Camera-type eye (tissue), 1 donor: ENCODE data around the gene GNA12.

- RAMPAGE, long total RNA = no peak
Observed at GRCh38 chr7:2635565-2637095, 4.3 kb downstream of the TTYH3 start.

DNA sequence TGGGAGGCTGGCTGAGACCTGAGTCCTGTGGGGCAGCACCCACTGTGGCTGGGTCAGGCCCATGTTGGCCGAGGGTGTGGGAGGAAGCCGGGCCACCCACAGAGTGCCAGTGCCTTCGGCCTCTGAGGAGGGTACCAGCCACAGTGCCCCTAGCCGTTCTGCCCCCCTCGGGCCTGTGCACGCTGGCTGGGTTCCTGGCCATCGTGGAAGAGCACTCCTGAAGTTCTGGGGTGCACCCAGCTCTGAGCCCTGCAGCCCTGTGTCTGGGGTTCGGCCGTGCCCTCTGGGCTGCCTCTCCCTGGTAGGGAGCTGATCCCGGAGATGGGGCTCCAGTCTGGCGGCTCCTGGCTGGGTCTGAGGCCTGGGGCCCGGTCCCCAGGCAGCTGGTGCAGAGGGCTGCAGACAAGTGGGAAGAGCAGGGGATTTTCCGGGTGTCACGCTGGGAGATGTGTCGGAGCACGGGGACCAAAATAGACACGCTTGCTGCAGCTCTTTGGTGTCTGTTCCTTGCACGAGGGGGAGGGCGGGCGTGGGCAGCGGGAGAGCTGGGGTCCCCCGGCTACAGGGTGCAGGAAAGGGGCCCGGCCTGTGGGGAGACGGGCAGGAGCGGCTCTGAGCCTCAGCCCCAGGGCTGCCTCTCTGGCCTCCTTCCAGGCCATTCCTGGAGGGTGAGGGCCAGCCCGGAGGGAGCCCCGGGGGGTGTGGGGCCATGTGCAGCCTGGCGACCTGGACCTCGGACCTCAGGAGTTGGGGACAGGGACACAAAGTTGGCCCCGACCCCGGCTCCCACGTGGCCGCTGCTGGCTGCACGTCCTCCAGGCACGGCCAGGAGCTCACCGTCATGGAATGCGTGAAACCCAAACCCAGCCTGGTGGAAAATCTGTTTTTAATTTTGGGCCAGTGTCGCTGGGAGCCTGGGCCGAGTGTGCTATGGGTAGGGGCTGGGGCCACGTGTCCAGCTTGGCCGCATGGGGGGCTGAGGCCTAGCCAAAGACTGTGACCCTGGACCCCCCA is 6.4 kb downstream of the TTYH3 start:
- RAMPAGE, long total RNA = no peak

DNA sequence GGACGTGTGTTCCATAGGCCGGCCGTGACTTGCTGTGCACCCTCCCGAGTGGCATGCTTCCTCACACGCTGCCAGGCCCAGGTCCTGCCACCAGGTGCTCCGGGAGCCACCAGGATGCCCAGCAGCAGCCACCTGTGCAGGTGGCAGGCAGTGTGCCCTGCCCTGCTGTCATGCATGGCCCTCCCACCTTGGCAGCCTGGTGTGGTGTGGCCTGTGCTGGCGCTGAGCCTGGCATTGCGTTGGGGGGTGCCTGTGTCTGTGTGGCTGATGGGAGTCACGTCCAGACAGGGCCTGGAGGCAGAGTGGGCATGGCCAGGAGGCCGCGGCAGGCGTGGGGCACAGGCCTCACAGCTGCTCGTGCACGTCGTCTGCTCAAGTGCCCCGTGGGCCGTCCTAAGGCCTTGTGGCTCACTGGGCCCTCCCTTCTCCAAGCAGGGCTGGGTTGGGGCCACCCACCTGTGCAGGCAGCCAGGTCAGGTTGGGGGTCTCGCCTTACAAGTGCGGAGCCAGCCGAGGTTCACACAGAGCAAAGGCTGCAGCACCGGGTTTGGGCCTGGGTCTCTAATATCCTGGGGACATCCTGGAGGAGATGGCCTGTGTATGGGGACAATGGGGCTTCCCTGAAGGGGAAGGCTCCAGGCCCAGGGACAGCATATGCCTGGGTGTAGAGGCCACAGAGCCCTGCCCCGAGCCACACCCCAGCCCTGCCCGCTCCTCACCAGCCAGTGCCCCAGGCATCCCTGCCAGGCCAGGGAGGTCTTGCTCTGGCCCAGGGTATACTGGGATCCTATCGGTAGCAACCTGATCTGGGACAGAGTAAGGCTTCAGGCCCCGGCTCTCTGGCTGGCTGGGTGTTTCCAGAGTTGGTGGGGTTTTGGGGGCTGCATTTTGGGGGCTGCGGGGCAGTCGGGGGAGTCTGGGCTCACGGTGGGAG is 8.9 kb downstream of the TTYH3 start:
- RAMPAGE, long total RNA = no peak

DNA sequence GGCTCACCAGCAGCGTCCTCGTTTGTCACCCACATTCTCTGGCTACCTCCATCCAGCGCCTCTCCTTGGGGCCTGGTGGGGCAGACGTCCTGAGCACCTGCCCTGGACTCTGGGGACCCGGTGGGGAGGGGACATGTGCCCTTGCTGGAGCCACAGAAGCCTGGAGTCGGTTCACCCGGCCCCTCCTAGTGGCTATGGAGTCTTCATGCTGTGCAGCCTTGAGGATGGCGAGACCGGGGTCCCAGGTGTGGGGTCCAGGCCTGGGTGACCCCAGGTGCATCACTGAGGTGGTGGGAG is 14.6 kb downstream of the TTYH3 start:
- RAMPAGE, long total RNA = no peak

DNA sequence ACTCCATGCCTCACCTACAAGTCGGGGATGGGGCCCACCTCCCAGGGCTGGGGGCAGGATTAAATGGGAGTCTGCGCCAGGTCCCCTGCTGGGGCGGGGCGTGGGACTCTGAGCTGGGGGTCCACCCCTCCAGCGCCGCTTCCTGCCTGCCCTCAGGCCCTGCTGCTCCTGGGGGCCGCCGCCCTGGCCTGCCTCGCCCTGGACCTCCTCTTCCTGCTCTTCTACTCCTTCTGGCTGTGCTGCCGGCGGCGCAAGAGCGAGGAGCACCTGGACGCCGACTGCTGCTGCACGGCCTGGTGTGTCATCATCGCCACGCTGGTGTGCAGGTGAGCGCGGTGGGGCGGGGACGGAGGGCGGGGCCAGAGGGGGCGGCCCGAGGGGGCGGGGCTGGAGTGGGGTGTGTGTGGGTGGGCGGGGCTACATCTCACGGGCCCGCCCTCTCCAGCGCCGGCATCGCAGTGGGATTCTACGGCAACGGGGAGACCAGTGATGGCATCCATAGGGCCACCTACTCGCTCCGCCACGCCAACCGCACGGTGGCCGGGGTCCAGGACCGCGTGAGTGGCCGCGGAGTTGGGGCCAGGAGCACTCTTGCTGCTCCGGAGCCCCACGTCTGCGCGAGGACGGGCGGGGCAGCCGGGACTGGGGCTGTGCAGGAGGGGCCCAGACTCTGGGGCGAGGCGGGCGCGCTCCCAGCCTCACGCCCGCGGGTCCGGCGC is 15.1 kb downstream of the TTYH3 start:
- RAMPAGE, long total RNA = no peak

DNA sequence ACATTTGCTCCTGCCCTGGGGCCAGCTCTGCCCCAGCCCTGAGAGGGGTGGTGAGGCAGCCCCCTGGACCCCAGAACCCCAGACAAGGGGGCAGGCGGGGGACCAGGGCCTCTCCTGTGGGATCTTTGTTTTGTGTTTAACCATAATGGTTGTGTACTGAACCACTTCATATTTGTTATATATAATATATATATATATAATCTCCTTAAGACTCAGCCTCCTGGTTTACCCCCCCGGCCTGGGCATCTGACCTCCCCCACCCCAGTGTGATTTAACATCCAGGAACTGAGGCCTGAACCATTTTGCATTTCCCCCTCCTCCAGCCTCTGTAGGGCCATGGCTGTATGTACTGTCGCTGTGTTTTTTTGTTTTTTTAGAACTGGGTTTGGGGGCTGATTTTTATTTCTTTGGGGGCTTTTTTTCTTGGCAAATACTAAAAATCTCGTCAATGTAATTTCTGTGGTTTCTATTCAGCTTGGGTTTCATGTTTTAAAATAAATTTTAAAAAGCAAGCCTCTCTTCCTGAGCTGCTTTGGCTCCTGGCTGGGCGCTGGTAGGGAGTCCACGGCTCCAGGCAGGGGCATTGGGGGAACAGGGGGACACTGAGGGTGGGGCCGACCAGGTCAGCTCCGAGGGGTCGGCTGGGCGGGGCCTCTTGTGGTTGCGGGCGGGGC is 23.6 kb upstream of the AMZ1 start:
- RAMPAGE, long total RNA = no peak

GRCh38 chr7:2734541-2734661 is 46.4 kb downstream of the AMZ1 start:
- RAMPAGE, long total RNA = no peak

DNA sequence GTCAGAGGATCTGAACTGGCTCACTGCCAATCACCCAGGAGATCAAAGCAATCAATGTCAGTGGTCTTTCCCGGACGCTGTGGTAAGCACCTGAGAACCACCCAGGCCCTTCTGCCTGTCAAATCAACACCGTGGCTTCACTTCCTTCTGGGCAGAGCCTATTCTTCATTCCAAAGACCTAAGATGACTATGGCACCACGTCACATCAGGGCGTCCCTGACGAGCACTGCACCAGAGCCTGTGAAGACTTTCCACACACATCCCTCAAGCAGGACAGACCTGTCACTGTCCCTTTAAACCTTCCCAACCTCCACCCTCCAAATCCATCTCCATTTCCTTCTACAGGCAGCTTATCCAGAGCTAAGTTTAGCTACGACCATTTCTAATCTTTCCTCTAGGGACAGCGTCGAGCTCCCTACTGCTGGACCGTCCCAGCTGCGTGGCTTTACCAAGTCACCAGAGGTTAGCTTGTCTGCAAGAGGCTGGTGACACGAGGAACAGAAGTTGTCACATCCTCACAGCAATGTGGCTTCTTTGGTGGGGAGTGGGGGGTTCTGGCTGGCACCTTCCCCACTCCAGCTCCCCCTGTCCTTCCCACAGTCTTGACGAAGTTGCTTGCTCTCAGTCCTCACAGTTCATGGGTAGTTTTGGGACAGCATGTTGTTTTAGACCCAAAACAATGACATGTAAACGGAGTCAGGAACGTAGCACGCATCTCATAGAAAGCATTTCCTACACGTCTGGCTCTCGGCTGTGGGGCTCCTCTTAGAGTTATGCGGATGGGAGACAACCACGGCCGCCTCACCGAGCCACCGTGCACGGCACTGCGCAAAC is 72.6 kb downstream of the AMZ1 start:
- RAMPAGE, long total RNA = no peak

GRCh38 chr7:2763762-2763978 is 75.7 kb downstream of the AMZ1 start:
- RAMPAGE, long total RNA = no peak

DNA sequence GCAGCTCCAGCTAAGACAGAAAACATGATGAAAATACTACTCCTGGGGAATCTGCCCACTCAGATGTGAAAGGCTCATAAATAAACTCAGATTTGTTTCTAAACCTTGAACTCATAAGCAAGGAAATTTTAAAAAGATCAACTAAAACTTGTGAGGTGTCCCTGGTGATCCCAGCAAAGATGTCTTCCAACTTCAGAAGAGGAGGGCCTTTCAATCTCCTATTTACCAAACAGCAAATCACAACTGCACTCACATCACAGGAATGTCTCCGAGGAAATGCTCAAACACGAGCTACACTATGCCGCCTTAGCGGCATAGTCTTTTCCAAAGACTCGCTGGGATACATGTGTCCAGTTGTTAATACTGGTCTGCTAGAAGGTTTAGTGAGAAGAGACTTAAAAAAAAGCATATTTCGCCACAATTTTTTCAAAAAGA is 66.3 kb downstream of the GNA12 start:
- RAMPAGE, long total RNA = no peak

DNA sequence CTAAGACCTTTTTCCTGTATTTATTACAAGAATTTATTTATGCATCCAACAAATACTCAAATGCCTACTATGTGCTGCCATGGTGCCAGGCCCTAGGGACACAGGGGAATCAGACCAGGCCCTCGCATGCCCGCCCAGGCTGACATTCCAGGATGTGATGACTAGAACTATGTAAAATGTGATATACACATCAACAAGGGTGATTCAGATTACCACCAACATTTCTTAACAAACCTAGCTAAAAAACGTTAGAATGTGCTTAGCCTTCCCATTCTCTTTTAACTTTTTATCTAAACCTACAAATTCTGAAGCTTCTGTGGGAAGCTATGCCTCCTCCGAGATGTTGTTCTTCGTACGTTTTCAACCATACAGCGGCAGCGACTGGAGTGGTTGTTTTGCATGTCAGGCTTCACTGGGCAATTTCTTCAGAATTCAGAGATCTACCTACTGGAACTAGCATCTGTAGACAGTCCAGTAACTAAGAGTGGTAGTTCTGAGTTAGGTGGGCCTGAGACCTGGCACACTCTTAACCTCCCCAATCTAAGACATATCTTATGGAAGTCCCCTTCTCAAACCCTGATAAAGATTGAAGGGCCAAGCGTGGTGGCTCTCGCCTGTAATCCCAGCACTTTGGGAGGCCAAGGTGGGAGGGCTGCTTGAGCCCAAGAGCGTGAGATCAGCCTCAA is 22.1 kb downstream of the GNA12 start:
- RAMPAGE, long total RNA = no peak

DNA sequence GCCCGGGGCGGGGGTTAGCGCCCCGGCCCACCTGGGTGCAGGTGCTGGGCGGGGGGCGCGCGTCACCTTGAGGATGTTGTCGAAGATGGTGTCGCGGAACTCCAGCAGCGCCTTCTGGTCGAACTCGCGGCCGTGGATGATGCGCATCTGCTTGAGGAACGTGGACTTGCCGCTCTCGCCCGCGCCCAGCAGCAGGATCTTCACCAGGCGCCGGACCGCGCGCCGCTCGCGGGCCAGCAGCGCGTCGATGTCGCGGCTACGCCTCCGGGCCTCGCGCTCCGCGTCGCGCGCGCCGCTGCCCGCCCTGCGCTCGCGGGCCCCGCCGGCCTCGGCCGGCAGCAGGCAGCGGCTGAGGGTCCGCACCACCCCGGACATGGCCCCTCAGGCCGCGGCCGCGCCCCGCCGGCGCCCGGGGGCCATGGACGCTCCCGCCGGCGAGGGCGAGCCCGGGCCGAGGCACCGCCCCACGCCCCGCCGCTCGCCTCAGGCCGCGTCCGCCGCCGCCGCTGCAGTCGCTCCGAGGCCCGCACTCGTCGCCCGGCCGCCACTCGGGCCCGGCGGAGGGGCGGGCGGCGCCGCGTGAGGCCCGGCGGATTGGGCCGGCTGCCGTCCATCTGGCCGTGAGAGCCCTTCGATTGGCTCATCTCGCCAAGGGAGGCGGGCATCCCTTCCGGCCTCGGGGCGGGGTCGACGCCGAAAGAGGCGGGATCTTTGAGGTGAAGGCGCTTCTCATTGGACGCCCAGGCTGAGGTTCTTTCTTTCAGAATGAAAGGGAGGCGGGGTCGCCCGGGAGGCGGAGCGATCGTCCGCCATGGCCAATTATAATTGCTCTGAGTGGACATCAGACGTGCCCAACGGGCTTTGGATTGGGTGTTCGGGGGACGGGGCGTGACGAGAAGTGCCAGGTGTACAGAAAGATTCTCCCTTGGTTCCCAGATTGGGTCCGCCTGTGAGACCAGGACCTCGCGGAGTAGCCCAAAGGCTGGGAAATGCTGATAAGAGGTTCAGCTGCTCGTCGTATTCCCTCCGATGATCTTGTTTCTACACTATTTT is at the start of gene GNA12:
Gene GNA12 (minus strand): TSS at position 522 of the 1,053 bp plus-strand sequence.
- RAMPAGE, long total RNA = no peak

GRCh38 chr7:3194726-3195130 is 106.3 kb upstream of the SDK1 start:
- RAMPAGE, long total RNA = no peak

DNA sequence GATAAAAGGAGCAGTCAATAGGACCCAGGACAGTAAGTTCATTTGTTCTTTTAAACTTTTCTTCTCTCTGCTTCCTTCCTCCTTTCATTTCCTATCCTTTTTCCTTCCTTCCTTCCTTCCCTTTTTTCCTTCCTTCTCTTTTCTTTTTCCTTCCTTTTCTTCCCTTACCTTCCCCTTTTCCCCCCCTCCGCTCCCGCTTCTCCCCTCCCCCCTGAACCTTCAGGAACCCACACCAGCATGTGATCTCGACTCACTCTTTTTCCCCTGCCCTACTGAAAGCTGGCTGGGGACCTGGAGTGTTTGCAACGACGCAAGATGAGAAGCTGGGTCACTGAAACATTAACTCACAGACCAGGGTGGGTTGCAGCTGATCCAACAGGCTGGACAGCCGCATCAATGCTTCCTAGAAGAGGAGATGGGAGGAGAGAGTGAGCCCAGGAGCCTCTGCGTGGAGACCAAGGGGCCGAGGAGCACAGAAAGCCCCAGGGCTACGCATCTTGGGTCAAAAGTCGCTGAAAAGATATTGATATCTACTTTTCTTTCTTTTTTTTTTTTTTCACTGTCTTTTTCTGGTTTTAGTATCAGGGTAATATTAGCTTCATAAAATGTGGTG is 103.3 kb upstream of the SDK1 start:
- RAMPAGE, long total RNA = no peak

GRCh38 chr7:3245023-3245466 is 56.0 kb upstream of the SDK1 start:
- RAMPAGE, long total RNA = no peak

DNA sequence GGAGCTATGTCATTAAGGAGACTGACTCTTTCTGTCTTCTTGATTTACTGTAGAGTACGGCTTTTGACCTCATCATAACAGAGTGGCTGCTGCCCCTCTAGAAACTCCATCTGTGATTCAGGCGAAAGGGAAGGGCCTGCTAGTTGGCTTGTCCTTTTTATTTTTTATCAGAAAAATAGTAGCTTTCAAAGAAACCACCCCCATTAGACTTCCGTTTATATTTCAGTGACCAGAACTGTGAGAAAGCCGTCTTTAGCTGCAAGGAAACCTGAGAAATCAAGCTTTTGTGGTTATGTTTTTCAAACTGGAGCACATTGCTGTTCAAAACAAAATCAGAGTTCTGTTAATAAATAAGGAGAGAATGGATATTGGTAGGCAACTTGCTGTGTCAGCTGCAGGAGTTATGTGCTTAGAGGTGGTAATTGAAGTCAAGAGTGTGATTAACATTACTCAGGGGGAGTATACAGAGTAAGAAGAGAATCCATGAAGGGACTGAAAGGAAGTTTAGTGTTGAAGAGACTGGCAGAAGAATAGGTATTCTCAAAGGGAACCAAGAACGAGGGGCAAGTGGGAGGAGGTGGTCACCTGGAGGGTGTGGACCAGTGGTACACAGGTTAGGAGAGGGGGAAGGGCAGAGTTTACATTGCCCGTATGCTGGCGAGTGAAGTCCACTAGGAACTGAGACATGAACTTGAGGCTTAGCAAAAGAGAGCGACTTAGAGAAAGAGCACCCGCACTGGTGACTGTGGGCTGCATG is 79.8 kb downstream of the SDK1 start:
- RAMPAGE, long total RNA = no peak

DNA sequence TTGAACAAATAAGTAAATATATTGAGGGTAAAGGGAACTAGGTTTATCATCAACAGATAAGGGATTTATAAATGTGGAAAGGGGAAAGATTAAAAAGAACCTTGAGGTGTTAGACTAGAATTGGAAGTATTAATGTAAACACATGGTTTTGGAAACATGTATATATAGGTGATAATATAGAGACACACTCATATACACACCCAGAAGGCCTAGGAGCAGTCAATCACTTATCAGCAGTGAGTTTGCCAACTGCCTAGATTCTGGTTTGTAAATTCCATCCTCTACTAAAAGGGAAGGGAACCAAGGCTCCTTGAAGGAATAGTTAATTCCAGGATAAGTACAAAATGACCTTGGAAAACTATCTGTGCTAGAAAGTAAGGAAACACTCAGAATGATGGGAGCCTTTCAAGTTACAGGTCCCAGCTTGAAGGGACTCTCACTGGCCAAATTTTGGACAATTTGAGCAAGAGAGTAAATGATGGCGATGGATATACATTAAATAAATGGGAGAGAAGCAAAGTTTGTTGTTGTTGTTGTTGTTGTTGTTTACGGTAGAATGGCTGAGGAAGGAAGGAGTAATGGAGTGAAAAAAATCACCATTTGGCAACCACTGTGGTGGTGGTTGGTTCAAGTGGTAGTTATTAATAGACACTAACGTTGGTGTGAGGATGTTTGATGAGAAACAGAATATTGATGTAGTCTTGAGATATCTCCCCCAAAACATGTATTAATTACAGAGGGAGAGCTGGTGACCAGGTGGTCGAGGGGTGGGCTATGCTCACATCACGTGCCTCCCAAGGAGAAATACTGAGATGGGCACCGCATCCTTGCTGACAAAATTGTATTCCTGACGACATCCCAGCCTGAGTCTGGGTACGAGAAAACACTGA is 228.2 kb downstream of the SDK1 start:
- RAMPAGE, long total RNA = no peak

GRCh38 chr7:3618937-3619281 is 317.9 kb downstream of the SDK1 start:
- RAMPAGE, long total RNA = no peak

DNA sequence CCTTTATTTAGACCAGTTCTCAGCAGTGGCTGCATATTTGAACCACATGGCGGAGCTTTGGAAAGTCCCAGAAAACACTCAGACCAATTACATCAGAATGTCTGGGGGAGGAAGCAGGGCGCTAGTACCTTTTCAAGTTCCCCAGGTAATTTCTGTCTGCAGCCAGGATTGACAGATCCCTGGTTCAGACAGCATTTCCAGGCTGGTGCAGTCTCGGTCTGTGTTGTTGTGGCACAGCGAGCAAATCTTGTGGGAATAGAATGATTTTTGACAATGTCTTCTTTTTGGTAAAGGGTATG is 561.1 kb downstream of the SDK1 start:
- RAMPAGE, long total RNA = no peak

GRCh38 chr7:3926789-3927184 is 625.7 kb downstream of the SDK1 start:
- RAMPAGE, long total RNA = no peak